Mesenteric fat pad (tissue), 1 donor: ENCODE results near the gene PDCD2L.

DNA sequence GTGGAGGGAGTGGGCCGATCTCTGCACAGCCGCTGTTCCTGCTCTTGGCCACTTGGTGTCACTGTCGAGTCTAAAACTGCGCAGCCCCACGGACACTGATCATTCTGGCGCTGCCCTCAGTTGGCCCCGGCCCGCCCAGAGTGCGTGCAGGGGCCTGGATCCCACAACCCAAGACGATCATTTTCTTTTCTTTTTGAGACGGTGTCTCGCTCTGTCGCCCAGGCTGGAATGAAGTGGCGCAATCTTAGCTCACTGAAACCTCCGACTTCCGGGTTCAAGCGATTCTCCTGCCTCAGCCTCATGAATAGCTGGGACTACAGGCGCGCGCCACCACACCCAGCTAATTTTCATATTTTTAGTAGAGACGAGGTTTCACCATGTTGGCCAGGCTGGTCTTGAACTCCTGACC is 12.1 kb downstream of the WDR88 start:
- PRO-cap: no peak

- PRO-cap: bidirectional peak, plus-strand start at chr19:33177053, minus-strand start at chr19:33176857
Observed at GRCh38 chr19:33176752-33177971, 17.0 kb upstream of the LRP3 start.

DNA sequence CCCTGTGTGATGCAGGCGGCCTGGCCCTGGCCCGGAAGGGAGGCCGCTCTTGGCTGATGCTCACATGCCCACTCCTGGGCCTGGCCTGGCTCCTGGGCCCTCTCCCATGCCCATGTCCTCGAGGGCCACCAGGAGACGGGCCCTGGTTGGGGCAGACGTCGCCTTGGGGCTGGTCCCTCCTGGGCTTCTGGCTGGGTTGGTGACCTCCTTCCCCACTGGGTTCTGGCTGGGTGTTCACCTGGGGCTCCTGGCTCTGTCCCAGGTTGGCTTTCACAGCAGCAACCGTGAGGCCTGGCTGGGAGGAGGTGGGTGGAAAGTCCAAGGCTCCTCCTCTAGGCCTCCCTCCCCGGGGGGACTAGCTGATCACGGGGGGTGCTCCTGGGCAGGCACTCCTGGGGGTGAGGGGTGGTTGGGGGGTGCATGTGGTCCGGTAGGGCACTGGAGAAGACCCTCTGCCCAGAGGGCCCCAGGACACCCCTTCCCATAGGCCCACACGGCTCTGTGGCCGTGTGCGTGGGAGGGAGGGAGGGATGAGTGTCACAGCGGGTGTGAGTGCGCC is 15.5 kb upstream of the SLC7A10 start:
- PRO-cap: no peak

GRCh38 chr19:33292632-33293194 is 9.6 kb downstream of the CEBPA start:
- PRO-cap: unidirectional peak, plus-strand start at chr19:33292822

DNA sequence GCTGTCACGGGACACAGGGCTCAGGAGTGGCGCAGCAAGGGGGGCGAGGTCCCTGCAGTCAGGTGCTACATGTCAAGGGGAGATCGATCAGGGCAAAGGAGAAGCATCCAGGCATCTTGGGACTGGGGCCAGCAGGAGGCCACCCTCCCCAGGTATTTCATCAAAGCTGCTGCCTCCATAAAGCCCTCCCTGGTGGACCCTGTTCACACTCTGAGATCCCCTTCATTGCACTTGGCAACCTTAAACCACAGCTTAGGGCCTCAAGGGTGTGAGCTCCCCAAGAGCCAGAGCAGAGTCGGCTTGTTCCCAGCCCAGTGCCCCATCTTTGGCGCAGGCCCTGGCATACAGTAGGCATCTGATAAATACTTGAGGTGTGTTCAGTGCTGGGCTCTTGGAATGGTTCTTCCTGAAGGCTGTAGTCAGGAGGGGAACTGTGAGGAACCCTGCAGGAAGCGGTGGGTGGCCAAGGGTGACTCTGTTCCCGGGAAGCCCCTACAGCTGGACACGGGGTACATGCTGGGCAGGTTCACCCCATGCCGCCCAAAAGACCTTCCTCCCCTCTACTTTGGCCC is 4.5 kb downstream of the CEBPA start:
- PRO-cap: no peak

DNA sequence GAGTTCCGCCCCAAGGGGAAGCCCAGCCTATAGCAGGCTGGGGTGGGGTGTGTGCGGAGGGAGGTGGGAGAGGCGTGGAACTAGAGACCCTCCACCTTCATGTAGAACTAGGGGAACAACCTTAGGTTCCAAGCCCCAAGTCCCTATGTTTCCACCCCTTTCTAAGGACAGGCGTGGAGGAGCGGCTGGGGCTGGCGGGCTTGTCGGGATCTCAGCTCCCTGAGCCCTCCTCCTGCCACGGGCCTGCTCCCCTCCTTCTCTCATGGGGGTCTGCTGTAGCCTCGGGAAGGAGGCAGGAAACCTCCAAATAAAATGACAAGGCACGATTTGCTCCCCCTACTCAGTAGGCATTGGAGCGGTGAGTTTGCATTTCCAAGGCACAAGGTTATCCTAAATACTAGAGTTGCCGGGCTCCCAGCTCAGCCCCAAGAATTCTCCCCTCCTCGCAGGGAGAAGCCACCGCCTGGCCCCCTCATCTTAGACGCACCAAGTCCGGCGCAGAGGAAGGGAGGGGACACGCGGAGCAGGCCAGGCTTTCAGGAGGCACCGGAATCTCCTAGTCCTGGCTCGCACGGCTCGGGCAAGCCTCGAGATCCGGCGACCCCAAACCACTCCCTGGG is 1.6 kb downstream of the CEBPA start:
- PRO-cap: no peak

- PRO-cap: no peak
Observed at GRCh38 chr19:33304999-33305840, 2.9 kb upstream of the CEBPA start.

GRCh38 chr19:33396891-33397776 is 23.6 kb downstream of the CEBPG start:
- PRO-cap: no peak

DNA sequence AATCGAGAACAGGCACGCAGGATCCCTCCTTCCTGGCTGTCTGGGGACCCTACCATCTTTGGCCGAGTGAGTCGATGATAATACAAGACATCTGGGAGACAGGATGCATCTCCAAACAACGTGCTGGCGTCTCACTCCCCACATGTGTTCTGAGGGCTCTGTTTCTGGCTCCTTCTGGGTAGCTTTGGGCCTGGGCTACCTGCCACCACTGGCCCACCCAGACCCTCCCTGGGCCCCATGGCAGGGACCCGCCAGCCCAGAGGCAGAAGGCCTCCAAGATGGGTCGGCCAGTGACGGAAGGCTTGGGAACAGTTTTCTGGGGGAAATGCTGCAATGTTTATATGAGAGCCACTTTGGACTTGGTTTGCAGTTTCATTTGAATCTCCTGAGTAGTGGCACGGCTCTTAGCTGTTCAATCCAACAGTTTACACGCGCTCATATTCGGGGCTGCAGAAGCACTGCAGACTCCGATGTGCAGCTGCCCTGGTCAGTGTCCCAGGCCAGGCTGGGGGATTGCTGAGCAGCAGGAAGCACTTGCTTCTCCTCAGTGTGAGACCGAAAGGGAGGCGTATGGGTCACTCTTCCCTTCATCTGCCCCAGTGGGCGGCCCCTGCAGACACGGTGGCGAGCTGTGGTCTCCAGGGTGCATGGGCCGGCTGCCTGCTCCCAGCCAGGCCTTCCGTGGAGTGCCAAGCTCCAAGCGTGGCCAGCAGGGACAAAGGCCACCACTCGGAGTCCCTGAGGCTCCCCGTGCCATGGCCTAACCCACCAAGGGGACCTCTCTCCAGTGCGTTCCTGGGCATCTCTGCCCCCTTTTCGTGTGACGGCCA is 31.7 kb downstream of the CEBPG start:
- PRO-cap: no peak

GRCh38 chr19:33507281-33508097 is 14.1 kb downstream of the PEPD start:
- PRO-cap: no peak

DNA sequence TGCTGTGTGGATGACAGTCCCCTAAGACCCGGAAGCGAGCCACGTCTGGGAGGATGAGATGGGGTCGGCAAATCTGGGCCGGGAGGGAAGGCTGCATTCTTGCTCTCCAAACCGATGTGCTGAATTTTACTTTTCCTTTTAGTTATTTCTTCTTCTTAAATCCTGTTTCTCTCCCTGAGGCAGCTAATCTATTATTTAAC is 15.8 kb upstream of the KCTD15 start:
- PRO-cap: no peak

DNA sequence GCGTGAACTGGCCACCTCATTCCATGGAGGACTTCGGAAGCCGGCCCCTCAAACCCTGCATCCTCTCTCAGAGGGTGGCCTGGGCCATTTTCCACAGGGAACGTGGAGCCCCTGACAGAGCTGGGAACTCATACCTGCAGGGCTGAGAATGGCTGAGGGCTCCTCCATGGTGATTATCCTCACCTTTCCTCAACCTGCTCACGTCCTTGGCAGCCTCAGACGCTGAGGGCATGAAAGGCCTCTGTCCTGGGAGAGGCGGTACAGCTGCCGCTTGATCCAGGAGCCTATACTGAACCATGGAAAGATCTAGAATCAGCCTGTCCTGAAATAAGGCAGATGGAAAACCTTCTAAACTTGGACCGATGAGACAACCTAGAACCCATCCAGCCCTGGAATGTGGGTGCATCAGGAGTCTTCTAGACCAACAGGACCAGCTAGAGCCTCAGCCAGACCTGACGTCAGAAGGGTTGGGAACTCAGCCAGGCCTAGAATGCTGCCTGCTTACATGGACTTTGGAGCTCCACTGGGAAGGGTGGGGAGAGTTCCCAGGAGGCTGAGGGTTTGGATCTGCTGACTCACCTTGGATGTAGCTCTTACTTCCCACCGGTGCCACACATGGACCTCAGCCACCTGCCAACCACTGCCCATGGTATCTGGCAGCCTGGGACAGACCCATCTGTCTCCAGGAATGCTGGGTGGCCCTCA is 7.4 kb downstream of the KCTD15 start:
- PRO-cap: no peak

- PRO-cap: no peak
Observed at GRCh38 chr19:34014115-34014683, 158.1 kb upstream of the LSM14A start.

DNA sequence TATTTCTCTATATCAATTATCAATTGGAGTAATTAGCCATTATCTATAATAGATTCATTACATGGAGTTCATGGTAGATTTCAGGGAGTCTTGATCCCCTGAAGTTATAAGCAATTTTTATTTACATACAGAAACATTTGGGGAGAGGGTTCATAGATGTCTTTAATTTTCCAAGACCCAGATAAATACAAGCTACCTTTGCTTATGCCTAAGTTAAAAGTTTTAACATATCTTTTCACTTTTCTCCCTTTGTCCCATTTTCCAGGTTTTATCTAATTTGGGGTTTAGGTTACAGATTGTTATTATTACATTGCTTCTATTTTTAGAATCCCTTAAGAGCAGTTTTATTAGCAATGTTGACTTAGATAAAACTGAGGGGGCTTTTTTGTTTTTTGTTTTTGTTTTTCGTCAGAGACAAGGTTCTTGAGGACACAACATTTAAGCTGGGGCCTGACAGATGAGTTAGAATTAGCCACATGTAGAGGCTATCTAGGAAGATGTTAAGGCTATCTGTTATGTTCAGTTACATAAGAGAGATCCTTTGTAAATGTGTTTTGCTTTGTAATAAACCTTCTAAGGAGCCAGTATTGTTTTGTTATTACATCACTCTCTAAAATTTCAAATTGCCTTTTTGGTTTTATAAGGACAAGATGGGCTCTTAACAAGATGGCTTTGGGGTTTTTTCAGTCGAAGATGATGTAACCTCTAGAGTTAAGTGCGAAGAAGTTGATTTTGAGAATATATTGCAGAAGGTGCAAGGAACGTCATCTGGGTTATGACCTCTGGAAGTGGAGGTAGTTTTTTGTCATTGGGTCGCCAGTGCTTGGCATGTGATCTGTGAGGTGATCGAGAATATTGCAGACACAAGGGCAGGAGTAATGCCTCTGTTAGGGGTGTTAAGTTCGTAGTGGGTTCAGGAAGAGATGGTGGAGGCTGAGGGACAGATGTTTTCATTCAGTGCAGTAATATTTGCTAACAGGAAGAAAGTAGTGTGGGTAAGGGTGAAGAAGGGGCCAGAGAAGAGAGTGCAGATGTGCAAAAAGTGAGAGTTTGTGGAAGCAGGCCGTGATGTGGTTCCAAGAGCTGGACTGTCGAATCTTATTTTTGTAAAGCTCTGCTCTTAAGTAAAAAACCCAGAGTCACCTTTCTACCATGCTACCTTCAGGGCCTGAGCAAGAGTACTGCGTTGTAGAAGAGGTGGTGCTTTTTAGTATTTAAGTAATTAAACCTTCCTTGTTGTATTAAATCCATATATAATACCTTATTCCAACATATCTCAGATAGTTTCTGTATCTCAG is 12.6 kb downstream of the LSM14A start:
- PRO-cap: no peak

GRCh38 chr19:34299588-34299954 is 45.2 kb downstream of the GARRE1 start:
- PRO-cap: no peak

DNA sequence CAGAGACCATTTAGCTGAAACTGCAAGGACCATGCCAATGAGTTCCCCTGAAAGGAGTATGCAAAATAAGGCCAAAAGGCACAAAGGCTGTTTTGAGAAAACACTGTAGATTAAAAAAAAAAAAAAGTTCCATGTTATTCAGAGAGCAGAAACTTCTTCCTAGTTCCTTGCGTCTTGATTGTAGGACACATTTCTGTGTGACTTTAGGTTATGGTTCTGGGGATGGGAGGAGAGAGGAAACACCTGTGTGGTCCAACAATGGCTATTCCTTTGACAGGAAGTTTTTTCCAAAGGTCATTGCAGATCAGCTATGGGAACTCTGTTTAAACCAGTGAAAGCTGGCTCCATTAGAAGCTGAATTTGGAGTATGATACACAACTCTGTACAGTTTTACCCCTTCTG is 32.7 kb upstream of the GPI start:
- PRO-cap: no peak

DNA sequence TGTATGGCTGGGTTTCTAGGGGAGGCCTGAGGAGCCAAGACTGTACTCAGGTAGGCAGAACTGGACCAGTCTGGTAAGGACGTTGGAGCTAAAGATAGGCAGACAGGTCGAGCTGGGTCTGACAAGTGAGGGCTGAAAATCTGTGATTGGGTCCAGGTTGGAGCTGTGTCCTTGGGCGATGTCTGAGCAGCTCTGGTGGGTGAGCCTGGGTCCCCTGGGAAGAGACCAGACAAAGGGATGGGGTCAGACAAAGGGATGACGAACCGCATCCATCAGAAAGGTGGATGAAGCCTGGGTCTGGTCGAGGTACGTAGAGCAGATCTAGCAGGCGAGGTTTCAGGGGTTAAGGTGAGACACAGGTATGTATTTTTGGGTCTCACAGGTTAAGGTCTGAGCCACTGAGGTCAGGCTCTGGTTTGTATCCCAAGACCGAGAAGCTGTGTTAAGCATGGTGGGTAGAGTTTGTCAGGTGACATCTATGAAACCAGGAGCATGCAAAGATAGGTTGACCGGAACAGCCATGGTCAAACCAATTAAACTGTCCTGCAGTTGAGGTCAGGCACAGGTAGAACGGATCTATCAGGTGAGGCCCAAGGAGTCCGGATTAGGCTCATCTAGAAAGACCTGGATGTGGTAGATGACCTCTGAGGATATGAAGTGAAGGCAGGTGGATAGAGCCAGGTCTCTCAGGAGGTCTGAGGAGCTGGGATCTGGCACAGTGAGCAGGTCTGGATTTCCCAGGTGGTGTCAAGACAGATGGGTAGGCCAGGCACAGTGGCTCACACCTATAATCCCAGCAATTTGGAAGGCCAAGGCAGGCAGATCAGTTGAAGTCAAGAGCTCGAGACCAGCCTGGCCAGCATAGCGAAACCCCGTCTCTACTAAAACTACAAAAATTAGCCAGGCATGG is 19.3 kb downstream of the GPI start:
- PRO-cap: no peak

- PRO-cap: no peak
Observed at GRCh38 chr19:34393655-34394264, 10.4 kb upstream of the PDCD2L start.

DNA sequence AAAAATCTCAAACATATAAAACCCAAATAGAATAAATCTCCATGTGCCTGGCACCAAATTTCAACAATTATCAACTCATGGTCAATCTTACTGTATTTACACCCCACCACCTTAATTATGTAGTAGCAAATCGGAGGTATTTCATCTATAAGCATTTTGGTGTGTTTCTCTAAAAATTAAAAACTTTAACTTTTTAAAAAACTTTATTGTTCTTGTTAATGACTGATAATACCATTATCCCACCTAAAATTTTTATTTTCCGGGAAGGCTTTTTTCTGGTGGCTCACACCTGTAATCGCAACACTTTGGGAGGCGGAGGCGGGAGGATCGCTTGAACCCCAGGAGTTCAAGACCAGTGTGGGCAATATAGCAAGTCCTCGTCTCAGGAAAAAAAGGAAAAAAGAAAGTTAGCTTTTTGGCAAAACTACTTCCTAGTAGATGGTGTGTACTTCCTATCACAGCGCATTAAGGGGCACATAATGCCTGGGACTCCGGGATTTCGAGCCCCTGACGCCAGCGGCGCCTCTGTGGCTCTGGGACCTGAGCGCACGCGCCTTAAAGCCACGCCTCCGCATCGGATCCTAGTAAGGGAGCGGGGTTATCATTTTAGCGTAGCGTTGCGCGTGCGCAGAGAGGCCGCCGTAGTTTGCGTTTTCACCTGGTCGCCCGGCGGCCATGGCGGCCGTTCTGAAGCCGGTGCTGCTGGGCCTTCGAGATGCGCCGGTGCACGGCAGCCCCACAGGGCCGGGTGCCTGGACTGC is at the start of gene PDCD2L:
TSS of gene PDCD2L (plus strand) at position 644 of the 761 bp plus-strand sequence.
- PRO-cap: unidirectional peak, plus-strand start at position 657 of the sequence

DNA sequence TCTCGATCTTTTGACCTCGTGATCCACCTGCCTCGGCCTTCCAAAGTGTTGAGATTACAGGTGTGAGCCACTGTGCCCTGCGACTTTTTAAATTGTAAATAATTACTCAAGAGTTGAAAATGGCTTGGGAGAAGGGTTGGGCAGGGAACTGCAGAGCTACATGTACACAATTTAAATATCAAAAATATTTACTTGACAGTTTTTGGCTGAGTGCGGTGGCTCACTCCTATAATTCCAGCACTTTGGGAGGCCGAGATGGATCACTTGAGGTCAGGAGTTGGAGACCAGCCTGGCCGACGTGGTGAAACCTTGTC is 8.0 kb downstream of the PDCD2L start:
- PRO-cap: no peak